SJCRH30 (cell line): ENCODE measurements around the genes IFNA7 and LINGO2.

DNA sequence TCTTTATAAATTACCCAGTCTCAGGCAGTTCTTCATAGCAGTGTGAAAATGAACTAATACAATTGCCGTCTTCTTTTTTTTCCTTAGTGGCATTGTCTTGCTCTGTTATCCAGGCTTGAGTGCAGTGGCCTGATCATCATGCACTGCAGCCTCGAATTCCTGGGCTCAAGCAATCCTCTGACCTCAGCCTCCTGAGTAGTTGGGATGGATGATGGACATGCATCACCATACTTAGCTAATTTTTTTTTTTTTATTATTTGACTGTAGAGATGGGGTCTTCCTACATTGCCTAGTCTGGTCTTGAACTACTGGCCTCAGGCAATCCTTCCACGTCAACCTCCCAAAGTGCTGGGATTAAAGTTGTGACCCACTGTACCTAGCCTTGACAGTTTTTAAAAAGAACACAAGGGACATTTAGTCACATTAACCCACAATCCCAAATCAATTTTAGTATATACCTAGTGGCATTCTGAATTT, 31.6 kb downstream of the MLLT3 start:
- RAMPAGE, long total RNA, result no peak

DNA sequence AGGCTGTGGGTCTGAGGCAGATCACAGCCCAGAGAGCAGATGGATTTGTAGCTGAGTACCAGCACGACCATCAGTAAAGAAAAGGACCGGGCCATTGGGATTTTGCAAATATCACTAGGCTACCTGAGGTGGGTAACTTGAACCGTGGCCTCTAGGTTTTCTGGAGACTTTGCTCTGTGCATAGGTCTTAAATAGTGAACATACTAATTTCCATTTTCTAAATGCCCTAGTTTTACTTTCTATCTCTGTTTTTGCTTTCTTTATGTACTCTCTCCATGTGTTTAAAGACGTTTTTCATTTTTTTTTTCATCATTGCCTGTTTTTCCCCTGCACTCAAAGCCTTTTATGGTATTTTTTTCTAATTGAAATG, at the start of gene IFNA7:
Gene IFNA7, minus strand, starts transcription at position 135 of the 370 bp plus-strand sequence.
- RAMPAGE, long total RNA, result no peak

GRCh38 chr9:21853195-21853925, 50.9 kb downstream of the MTAP start:
- RAMPAGE, long total RNA, result no peak

DNA sequence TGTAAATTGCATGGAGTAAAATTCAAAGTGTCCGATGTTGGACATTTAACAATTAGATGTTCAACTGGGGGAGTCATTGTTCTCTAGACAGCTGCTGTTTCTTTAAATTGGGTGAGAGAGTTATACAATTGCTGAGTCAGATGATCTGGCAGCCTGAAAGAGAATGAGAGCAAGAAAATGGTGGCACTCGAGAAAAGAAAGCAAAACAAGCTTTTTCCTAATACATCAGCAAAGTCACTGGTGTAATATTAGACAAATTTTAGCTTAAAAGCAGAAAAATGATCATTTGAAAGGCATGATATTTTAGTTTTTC, 12.1 kb upstream of the CDKN2A start:
- RAMPAGE, long total RNA, result no peak

DNA sequence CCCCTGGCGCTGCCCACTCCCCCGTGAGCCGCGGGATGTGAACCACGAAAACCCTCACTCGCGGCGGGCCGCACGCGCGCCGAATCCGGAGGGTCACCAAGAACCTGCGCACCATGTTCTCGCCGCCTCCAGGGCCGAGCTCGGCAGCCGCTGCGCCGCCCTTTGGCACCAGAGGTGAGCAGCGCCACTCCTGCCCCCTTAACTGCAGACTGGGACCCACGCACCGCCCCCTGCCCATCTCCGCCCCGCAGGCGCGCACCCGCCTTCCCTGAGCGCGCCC, 14.9 kb downstream of the CDKN2B start:
- RAMPAGE, long total RNA, result start-site peak on the minus strand centred at position 189 of the sequence, 107 bp wide, 134 and 254 reads in 2 replicates

DNA sequence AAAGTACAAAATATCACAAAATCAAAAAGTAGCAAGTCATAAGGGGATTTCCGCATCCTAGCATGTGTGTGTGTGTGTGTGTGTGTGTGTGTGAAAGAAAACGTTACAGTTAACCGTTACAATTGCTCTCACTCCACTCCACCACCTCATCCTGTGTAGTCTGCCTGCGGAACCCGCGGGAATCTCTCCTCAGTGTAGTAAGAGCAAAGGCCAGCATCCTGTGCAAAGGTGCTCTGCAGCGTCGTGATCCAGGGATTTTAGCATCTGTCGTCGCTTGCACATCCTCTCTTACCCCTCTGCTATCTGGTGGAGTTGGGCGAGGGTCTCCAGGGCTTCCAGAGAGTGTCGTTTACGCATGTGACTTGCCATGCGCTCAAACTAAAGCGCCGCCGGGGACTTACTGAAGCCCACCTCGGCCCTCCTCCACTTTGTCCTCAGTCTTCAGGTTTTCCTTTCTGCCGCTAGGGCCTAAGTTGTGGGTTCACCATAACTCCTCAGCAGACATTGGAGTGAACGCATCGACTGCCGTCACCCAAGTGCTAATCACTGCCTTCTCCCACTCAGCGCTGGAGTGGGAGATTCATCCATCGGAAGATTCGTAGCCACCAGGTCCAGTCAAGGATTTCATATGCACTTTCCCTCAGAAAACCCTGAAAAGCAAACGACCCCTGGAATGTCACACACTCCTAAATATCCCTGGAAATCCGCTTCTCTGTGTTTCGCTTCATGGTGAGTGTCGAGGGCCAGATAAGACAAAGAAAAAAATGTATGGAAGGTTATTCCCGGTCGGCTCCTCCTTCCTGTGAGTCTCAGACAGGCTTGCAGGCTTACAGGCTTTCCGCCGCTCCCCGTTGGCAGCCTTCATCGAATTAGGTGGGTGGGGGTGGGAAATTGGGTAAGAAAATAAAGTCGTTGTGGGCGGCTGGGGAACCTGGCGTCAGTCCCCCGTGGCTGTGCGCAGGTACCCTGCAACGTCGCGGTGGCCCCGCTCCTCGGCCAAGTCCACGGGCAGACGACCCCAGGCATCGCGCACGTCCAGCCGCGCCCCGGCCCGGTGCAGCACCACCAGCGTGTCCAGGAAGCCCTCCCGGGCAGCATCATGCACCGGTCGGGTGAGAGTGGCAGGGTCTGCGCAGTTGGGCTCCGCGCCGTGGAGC, 3.7 kb downstream of the CDKN2B start:
- RAMPAGE, long total RNA, result no peak

- RAMPAGE, long total RNA, result no peak
These were observed 207.6 kb upstream of the DMRTA1 start for GRCh38 chr9:22239065-22239399.

DNA sequence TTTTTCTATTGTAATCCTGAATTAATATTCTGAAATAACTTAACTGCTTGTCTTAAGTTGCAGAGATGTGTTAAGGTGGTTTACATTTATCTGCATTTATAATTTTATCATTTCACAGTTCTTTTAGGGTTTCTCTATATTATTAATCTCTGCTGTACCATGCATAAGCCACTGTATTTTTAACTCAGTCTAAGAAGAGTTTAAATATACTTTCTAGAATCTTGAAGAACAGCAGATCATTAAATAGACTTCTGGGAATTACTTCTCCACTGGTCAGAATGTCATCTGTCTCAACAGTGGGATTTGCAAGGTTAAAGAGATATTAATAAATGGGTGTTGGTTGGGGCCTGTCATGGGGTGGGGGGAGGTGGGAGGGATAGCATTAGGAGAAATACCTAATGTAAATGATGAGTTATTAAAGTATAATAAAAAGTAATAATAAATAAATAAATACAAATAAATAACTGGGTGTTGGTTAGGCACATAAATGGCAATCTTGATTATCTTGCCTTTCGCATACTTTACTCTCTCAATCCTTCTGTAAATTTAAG, 316.0 kb upstream of the IZUMO3 start:
- RAMPAGE, long total RNA, result no peak

GRCh38 chr9:26949370-26949985, 2.4 kb upstream of the PLAA start:
- RAMPAGE, long total RNA, result no peak

DNA sequence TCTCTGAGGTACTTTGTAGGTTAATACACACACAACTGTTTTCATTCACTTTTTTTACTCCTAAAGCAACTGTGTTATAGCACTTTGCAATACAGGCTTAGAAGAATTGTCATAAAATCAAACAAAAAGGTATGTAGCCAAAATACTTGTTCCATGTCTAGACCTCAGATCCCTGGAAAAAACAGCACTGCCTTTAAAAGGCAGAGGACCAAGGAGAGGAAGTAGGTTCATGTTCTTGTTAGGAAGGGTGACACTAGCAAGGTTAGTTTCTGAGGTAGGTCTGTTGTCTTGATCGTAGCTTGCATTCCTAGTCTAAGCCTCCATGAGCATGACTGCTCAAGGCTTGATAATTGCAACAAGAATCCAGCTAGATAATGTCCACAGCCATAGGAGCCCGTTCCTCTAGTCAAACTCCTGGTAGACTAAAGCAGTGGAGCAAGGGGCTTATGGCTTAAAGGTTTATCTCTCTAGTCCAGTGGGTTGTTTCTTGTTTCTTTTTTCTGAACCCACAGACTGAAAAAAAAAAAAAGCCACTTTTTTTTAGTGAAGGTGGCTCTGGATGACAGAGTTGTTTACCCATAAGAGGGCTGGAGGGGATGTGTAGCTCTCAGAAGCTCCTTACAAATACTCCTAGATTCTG, 2.1 kb downstream of the TEK start:
- RAMPAGE, long total RNA, result no peak

DNA sequence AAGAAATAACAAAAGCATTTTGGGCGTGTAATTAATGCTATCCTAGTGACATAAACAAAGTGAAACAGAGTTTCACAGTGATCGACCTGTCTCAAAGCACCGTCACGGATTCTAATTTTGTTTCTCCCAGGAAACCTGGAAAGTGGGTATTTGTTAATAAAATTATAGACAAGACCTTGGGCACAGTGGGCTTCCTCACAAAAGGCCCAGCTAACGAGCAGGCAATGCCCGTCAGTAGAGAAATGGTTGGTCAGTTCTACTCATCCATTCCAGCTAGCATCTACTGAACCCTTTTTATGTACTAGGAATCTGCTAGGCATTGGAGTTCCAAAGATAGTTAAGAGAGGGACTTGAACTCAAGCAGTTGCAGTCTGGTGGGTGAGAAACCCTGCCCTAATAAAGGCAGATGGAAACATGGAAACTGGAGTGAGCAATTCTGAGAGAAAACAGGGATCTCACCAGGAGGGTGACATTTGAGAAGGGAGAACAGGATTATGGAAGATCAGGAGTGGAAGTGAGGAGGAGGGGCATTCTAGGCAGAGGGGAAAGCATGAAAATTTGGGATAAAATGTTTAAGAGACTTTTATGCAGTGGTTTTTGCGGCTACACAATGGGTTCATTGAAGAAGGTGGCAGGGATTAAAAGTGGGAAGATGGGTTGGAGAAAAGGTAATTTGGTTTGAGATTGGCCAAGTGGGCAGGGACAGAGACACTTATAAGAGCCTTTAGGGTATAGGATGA, 13.0 kb downstream of the TEK start:
- RAMPAGE, long total RNA, result no peak

DNA sequence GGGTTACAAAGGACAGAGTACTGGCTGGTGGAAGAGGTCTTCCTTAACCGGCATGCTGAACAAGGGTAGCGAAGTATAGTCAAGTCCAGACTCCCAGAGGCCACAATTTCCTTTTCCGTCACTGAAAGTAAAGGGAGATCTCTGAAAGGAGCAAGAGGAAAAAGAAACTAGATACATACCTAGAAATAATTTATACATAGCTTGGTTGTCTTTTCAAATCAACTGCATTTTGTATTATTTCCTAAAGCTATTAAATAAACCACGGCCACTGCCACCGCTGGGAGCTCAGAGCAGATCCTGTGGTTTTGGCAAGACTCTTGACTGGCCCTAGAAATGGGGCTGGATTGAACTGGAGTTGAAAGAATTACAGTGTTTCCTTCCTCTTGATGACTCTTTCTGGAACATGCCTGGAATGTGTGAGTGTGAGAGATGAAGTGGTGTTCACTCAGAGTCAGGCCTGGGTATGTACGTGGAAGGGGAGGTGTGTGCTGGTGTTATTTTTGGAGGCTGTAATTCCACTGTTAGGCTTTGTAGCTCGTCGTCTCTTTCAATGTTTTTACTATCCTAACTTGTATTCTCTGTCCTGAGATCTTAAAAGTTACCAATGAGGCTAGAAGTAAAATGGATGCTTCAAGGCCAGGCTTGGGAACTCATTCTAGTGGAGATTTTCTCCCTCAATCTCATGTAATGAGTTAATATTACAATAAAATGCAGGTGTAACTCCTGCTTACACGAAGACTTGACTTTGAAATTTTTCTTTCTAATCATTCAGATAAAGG, 45.9 kb downstream of the TEK start:
- RAMPAGE, long total RNA, result no peak

GRCh38 chr9:27421547-27422011, 102.5 kb upstream of the IFNK start:
- RAMPAGE, long total RNA, result no peak

DNA sequence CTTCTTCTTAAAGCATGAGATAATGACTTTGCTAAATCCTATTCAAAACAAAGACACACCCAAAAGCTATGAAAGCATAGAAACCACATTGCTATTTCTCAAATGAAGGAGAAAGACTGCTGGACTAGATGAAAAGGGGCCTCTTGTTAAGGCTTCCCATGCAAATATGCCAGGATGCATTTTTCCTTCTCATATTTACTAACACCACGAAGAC, 86.3 kb upstream of the IFNK start:
- RAMPAGE, long total RNA, result no peak

DNA sequence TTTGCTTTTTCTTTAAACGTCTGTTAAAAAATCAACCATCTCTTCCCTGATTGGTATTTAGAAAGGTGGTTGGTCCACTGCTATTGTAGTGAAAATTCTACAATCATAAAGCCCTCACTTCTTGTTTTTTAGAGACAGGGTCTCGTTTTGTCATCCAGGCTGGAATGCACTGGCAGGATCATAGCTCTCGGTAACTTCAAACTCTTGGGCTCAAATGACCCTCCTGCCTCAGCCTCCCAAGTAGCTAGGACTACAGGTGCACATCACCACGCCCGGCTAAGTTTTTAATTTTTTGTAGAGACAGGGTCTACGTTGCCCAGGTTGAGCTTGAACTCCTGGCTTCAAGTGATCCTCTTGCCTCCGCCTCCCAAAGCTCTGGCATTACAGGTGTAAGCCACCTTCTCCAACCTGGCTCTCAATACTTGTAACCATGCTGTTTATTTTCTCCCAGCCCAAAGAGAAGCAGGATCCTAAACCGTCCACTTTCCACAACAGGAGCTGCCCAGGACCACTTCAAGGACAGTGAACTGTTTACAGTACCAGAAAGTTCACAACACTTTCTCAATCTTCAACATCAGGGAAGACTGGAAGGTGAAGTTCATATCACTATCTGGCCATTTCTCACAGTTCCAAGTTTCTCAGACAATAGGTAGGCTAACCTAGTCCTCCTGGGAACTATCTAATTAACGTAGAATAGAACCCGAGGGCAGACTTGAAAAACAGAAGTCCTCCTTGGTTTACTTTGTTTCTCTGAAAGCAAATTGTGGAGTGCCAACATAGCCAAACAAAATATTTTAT, 1.7 kb downstream of the C9orf72 start:
- RAMPAGE, long total RNA, result no peak

GRCh38 chr9:29212573-29212892, 868 bp downstream of the LINGO2 start:
- RAMPAGE, long total RNA, result no peak

GRCh38 chr9:29212953-29214176, at the start of gene LINGO2:
TSS of gene LINGO2 (minus strand) at chr9:29213601.
- RAMPAGE, long total RNA, result no peak

- RAMPAGE, long total RNA, result no peak
These were observed 20.5 kb downstream of the ACO1 start for GRCh38 chr9:32404725-32405533.

GRCh38 chr9:32427011-32427407, 42.6 kb downstream of the ACO1 start:
- RAMPAGE, long total RNA, result no peak

DNA sequence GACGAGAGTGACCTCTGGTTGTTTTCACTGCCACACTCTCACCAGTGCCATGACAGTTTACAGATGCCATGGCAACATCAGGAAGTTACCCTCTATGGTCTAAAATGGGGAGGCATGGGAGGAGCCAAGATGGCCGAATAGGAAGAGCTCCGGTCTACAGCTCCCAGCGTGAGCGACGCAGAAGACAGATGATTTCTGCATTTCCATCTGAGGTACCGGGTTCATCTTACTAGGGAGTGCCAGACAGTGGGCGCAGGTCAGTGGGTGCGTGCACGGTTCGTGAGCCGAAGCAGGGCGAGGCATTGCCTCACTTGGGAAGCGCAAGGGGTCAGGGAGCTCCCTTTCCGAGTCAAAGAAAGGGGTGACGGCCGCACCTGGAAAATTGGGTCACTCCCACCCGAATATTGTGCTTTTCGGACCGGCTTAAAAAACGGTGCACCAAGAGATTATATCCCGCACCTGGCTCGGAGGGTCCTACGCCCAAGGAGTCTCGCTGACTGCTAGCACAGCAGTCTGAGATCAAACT, 73.0 kb upstream of the TMEM215 start:
- RAMPAGE, long total RNA, result no peak